Metastatic Breast Carcinoma in the Brain (tissue), 10 donors: ENCODE measurements around the gene UBASH3A.

- PRO-cap, 10 experiments, result peak in 7 of 10 experiments; most common plus-strand start chr21:42220713 (in 3); most common minus-strand start chr21:42220387 (in 4)
These were observed 1.4 kb downstream of the ABCG1 start for GRCh38 chr21:42220098-42220993.

- PRO-cap, 10 experiments, result no peak in any of the 10 experiments
These were observed 16.9 kb downstream of the ABCG1 start for GRCh38 chr21:42235558-42236584.

GRCh38 chr21:42262803-42263338 lies 43.9 kb downstream of the ABCG1 start:
- PRO-cap, 10 experiments, result peak in 1 of 10 experiments; most common minus-strand start chr21:42263057 (in 1)

DNA sequence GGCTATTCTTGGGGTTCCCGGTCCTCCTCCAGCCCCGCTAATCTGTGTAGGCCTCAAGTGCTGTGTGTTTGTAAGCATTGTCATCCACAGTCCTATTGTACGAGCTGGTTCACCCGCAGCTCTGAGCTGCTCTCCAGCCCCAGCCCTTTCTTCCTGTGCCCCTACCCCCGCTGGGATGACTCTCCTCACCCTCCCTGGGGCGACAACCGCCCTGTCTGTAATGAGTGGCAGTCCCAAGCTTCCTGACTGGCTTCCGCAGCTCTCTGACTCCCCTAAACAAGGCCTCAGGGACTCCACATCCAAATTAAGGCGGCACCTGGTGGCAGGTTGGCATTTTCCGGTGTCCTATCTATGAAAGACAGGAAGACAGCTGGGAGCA lies 45.8 kb downstream of the TFF3 start:
- PRO-cap, 10 experiments, result no peak in any of the 10 experiments

GRCh38 chr21:42272916-42273624 lies 42.1 kb downstream of the TFF3 start:
- PRO-cap, 10 experiments, result peak in 1 of 10 experiments; most common plus-strand start chr21:42273496 (in 1); most common minus-strand start chr21:42273353 (in 1)

- PRO-cap, 10 experiments, result peak in 1 of 10 experiments; most common plus-strand start chr21:42376625 (in 1)
These were observed 9.9 kb upstream of the TFF1 start for GRCh38 chr21:42375994-42376914.

DNA sequence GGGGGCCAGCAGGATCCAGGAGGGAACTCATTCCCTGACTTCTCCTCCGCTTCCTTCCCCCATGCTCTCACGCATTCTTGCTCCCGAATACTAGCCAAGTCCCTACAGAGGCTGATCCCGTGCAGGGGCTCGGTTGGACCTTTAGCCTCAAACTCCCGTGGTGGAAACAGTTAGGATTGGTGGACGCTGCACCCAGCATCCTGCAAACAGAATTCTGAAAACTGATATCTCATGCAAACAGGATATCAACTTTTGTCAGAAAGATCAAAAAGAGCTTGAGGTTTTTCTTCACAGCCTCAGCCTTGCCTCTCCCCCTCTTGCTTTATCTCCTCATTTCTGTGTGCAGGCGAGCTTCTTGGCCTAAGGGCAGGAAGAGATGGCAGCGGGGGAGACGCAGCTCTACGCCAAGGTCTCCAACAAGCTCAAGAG lies at the start of gene UBASH3A:
Gene UBASH3A, plus strand, starts transcription at position 333 of the 429 bp plus-strand sequence.
- PRO-cap, 10 experiments, result peak in 2 of 10 experiments; most common plus-strand start position 353 of the sequence (in 2)

- PRO-cap, 10 experiments, result no peak in any of the 10 experiments
These were observed 39.7 kb downstream of the RSPH1 start for GRCh38 chr21:42456353-42456737.

DNA sequence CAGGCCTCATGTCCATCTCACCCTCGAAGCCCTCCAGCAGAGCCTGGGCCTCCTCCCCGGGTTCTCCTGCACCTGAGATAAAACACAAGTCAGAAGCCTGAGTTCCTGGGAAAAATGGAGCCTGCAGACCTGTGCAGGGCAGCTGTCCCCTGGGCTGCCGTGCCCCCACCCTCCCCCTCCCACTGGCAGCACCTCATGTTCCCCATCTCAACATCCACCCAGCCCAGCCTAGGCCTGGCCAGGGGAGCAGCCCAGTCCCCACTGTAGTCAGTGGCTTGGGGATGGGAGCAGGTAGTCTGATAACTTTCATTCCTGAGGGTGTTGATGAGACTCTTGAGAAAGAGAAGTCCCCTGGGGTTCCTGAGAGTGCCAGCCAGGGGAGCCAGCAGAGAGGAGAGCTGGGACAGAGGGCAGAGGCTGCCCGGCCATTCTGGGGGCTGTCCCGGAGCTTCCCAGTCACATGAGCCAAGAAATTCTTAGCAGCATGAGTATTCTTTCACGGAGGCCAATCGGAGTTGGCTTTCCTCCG lies 20.0 kb downstream of the RSPH1 start:
- PRO-cap, 10 experiments, result no peak in any of the 10 experiments

DNA sequence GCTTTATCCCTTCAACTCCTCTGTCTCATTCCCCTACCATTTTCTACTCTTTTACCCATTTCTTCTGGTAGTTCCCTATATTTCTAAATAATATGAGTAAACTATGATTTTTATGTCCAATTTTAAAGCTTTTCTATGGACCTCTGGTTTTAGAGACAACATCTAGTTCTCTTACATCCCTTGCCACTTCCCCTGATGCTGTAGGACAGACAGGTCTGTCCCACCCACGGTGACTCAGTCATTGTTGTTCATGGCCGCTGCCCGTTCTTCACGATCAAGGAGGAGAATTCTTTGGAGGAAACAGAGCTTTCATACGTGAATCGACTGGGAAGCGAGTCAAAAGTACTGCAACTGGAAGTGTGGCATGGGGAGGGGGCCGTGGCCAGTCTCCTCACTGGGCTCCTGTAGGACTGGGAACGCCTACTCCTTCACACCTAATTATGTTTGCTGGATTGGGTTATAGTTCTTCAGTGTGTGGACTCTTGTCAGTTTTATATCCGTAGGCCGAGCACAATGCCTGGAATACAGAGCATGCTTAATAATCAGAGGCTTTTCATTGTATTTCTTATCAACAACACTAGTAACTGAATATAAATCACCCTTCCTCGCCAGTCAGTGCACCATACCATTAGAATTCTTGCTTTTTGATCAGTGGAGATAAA lies 4.4 kb upstream of the SLC37A1 start:
- PRO-cap, 10 experiments, result peak in 1 of 10 experiments; most common plus-strand start position 488 of the sequence (in 1); most common minus-strand start position 412 of the sequence (in 1)

GRCh38 chr21:42517964-42518877 lies 4.6 kb downstream of the SLC37A1 start:
- PRO-cap, 10 experiments, result peak in 1 of 10 experiments; most common plus-strand start chr21:42518417 (in 1); most common minus-strand start chr21:42518380 (in 1)

DNA sequence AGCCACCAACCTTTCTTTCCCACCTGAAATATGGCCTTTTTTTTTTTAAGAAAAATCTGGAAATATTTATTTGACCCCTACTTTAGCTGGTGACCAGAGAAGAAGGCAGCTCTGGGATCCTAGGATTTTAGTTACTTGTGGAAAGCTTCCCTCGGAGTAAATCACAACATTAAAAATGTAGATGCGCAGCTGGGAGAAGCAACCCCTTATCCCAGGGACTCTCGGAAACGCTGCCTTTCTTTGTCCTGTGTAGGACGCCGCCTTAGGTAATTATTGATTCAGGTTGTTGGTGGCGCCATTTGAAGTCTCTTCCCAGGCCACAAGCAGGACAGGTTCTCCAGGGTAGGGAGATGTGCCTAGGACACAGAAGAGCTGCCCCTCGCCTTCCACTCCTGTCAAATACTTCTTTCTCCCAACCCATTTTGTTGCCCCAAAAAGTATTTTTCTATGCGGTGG lies 10.2 kb downstream of the SLC37A1 start:
- PRO-cap, 10 experiments, result peak in 7 of 10 experiments; most common plus-strand start position 349 of the sequence (in 4); most common minus-strand start position 210 of the sequence (in 1)

- PRO-cap, 10 experiments, result no peak in any of the 10 experiments
These were observed 68.4 kb downstream of the SLC37A1 start for GRCh38 chr21:42581738-42582680.

DNA sequence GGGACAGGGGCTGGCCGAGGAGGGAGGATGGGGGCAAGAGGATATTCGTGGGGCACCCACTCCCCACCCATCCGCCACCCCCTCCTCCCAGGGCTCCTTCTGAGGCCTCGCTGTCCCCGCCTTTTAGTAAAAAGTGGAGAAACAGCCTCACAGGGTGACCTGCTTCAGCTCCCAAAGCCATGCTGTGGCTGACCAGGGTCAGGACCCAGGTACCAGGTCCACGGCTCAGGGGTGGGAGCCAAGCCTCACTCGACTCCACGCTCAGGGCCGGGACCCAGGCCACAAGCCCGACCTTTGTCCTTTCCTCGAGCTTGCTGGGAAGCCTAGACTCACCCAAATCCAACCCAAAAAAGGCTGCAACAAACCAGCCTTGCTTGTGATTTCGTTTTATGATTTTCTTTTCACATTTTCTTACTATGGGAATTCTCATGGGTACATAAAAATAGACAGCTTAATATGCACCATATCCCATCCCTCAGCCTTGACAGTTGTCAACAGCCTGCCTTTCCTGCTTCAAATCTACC lies 59.6 kb upstream of the PDE9A start:
- PRO-cap, 10 experiments, result no peak in any of the 10 experiments

DNA sequence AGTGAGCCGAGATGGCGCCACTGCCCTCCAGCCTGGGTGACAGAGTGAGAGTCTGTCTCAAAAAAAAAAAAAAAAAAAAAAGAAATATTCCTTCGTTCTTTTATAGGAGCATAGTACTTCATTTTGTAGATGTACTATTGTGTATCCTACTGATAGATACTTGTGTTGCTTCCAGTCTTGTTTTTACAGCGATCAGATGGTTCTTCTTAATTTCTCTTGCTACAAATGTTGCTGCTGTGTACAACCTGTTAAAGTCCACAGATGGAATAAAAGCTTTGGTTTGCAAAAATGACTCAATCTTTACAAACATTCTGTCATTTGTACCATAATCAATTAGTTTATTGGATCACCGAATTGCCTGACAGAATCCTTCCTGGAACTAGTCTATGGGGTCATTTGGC lies 66.2 kb downstream of the PDE9A start:
- PRO-cap, 10 experiments, result no peak in any of the 10 experiments

DNA sequence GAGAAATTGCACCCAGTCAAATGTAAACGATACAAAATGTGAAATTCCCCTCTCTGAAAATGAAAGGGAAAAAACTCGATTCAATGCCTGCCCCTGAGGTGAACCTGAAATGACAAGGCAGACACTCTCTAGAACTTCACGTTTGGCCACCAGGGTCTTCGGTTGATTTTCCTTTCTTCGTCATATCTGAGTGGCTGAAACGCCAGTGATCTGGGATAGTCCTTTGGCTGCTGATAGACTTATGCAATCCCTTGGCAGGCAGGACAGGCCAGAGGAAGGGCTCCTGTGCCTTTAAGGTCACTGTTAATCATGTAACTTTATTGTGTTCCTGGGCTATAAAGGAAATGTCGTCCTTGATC lies 67.8 kb downstream of the PDE9A start:
- PRO-cap, 10 experiments, result no peak in any of the 10 experiments

GRCh38 chr21:42746034-42746503 lies 92.6 kb downstream of the PDE9A start:
- PRO-cap, 10 experiments, result no peak in any of the 10 experiments

GRCh38 chr21:42768946-42769570 lies 110.3 kb downstream of the WDR4 start:
- PRO-cap, 10 experiments, result no peak in any of the 10 experiments

DNA sequence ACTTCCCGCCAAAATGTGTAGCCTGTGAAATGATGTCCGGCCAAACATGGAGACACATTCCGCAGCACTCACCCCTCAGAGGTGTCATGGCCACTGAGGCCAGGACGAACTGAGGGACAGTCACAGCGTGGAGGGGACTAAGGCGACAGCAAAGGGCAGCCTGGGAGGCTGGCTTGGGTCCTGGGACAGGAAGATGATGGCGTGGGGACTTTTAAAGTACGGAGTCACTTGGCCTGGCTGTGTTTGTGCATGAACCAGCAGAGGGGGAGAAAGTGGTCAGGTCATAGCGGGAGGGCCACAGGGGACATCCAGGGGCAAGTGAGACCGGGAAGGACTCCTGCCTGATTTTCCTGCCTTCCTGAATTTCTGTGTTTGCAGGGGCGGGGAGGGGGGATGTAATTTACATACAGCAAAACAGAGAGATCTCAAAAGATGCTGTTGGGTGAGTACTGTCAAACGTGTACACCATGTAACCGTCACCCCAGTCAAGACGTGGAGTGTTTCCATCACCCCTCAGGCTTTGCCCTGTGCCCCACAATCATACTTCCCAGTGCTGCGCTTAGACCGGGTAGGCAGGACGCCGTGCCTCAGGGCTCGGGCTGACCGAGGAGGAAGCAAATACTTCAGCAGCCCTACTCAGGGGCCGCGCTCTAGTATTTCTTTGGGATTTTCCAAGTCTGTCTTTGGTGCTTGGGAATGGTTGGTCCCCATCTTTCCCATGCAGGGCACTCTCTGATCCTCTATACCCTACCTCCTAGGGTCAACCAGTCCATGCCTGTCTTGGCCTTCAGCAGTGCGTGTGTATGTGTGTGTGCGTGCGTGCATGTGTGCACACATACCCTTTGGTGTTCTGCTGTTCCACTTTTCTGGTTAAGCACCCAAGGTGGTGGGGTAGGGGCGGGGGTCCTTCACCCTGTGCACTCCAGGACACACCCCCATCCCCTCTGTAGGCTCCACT lies 45.1 kb downstream of the WDR4 start:
- PRO-cap, 10 experiments, result no peak in any of the 10 experiments

GRCh38 chr21:42863153-42863763 lies 16.1 kb downstream of the WDR4 start:
- PRO-cap, 10 experiments, result no peak in any of the 10 experiments